Fibroblast of villous mesenchyme (primary cell): ENCODE results near the genes ZNF559, OLFM2 and EIF3G.

- CAGE, long polyA plus RNA, result no peak
Observed at GRCh38 chr19:9323686-9324589, at the start of gene ZNF559. Gene ZNF559, plus strand, starts transcription at chr19:9324179.

- CAGE, long polyA plus RNA, result no peak
Observed at GRCh38 chr19:9708959-9709895, 34.3 kb upstream of the ZNF562 start.

DNA sequence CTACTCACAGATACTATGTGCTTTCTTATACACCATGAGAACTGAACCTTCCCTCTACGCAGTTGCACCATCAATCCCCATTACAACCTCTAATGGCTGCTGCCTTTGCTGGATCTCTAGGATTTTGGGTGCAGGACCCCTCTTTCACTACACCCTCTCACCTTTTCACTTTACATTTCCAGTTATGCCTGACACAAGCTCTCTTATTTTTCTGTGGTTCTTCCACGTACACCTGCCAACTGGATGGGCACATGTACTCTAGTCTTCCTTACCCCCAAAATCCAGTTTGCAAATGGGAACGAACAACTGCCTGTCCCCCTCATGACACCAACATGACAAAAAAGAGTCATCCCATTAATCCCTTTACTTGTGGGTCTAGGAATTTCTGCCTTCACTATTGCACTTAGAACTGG, 18.2 kb downstream of the ZNF846 start:
- CAGE, long polyA plus RNA, result no peak

DNA sequence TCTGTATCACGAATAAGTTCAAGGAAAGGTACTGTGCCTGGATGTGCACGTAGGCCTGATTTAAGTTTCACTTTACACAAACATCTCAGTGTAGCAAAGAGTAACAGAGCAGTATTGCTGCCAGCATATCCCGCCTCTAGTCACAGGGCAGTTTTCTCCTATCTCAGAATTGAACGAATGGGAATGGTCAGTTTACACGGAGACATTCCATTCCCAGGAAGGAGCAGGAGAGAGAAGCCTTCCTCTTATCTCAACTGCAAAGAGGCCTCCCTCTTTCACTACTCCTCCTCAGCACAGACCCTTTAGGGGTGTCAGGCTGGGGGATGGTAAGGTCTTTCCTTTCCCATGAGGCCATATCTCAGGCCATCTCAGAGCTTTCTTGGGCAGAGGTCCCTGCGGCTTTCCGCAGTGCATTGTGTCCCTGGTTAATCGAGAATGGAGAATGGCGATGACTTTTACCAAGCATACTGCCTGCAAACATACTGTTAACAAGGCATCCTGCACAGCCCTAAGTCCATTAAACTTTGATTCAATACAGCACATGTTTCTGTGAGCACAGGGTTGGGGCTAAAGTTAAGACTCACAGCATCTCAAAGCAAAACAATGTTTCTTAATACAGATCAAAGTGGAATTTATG, 21.2 kb upstream of the ZNF846 start:
- CAGE, long polyA plus RNA, result no peak

DNA sequence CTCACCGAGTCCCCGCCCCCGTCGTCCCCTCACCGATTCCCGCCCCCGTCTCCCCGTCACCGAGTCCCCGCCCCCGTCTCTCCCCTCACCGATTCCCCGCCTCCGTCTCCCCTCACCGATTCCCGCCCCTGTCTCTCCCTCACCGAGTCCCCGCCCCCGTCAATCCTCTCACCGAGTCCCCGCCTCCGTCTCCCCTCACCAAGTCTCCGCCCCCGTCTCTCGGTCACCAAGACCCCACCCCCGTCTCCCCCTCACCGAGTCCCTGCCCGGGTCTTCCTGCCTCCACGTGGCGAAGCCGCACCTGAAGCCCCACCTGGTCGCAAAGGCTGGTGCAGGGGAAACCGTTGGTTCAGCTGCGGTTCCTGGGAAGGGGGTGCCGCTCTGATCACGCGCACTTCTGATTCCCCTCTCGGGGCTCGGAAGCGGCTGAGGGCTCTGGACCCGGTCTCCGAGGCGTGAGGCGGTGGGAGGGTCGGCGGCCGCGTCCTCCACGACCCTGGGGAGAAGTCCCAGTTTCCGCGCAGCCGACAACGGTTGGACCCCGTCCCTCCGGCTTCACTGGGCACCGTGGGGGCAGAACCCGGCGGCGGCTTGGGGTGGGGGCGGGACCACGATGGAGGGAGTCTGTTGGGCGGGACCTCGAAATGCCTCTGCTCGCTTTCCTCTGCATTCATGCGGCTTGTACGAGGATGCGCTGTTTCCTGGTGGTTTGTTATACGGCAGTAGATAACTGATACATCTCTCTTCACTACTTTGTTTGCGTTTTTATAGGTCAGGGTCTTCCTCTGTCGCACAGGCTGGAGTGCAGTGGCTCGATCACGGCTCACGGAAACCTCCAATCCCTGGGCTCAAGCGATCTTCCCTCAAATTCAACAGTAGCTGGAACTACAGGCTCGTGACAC, 24.3 kb upstream of the ZNF846 start:
- CAGE, long polyA plus RNA, result no peak

DNA sequence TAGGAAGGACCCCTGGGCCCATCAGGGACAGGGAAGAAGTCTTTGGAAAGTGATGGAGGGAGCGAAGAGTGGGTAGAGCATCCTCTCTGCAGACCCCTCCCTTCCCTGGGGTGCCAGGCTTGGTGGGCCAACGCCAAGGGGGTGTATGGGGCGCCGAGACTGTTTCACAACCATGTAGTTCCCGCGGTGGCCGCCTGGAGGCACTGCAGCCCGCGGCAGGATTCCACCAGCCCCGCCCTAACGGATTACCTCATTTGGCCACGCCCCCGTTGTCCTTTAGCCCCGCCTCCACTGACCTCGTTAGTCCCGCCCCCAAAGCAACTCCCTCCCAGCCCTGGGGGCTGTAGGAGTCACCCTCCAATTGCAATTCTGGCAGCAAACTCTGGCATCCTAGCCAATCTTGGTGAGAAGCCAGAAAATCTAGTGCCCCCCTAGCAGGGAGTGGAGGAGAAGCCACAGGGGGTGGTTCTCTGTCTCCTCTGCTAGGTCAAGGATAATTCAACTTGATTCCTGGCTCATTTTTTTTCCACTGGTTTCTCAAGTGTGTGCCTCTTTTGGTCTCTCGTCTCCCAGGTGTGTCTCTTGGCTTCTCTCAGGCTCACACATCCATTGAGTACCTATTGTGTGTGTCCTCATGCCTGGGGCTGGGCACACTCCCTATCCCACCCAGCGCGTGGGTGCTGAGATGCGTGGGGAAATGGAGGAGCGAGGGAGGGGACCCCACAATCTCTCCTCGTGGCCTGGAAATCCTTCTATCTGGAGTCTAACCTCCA, 2.1 kb downstream of the OLFM2 start:
- CAGE, long polyA plus RNA, result no peak

DNA sequence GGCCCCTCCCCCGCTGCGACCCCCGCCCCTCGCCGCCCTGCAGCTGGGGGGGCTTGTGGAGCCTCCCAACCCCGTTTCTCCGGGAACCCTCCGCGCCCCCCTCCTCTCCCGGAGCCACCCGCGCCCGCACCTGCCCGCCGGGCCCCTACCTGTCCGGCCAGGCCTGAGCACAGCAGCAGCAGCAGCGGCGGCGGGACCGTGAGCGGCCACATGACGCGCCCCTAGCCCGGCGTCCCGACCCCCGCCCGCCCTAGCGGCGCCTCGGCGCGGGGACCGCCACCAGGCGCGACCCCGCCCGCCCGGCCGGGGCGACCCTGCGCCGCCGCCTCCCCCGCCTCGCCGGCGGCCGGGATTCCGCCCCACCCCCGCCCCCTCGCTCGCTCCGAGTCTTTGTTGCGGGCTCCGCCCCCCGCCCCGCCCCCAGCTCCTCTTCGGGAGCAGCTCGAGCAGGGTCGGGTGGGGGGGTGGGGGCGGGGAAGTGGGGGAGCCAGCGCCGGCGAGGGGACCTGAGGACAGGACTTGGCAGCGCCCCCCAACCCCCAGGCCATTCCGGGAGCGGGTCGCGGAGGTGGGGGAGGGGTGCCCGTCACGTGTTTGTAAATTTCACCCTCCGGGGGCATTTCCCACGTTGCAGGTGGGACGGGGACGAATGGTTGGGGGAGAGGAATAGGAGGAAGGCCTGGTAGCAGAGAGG, at the start of gene OLFM2:
TSS of gene OLFM2 (minus strand) at position 361 of the 694 bp plus-strand sequence.
- CAGE, long polyA plus RNA, result no peak

DNA sequence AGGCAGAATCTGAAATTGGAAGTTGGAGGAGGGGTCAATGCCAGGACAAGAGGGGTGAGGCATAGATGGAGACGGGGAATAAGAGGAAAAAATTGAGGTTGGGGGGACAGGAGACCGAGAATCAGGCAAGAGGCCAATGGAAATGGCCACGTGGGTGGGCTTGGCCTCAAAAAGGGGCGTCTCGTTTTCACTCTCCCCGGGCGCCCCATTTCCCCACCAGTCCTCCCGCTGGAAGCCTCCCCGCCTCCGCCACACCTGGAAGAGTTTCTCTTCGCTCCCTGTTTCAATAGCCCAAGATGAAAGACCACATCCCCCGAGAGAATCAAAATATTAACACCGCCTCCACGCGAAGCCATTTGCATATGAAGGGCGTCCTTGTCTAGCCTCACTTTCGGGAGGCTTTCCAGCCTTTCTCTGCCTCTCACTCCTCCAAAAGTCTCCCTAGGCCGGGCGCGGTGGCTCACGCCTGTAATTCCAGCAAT, 627 bp upstream of the OLFM2 start:
- CAGE, long polyA plus RNA, result no peak

- CAGE, long polyA plus RNA, result no peak
Observed at GRCh38 chr19:9986091-9987100, 23.9 kb downstream of the COL5A3 start.

DNA sequence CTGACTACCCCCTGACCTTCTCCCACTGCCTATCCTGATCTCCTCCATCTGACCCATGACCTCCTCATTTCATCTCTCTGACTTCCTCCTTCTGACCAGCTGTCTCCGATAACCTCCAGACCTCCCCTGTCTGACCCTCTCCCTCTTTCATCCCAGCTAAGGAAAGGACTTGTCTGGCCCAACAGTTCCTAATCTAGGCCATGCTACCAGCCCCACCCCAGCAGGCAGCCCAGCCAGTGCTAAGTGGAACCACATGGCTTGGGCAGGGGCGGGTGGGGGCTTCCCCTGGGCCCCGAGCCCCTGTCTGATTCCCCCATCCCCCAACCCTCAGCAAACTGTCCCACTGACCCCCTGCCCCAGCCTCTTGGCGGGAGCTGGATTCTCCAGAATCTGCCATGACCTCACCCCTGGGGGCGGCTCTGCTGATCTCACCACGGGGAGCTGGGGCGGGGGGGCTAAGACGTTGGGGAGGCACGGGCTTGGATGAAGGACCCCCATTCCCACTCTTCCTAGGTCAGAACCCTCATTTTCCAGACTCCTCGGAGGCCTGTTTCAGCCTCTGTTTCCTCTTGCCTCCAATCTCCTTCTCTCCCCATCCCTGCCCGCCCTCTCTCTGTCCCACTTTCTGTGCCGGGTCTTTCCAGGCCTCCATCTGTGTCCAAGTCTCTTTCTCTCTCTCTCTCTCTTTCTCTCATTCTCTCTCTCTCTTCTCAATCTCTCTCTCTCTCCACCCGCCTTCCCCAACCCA, 2.9 kb downstream of the COL5A3 start:
- CAGE, long polyA plus RNA, result no peak

GRCh38 chr19:10020354-10020698, 7.0 kb downstream of the RDH8 start:
- CAGE, long polyA plus RNA, result no peak

DNA sequence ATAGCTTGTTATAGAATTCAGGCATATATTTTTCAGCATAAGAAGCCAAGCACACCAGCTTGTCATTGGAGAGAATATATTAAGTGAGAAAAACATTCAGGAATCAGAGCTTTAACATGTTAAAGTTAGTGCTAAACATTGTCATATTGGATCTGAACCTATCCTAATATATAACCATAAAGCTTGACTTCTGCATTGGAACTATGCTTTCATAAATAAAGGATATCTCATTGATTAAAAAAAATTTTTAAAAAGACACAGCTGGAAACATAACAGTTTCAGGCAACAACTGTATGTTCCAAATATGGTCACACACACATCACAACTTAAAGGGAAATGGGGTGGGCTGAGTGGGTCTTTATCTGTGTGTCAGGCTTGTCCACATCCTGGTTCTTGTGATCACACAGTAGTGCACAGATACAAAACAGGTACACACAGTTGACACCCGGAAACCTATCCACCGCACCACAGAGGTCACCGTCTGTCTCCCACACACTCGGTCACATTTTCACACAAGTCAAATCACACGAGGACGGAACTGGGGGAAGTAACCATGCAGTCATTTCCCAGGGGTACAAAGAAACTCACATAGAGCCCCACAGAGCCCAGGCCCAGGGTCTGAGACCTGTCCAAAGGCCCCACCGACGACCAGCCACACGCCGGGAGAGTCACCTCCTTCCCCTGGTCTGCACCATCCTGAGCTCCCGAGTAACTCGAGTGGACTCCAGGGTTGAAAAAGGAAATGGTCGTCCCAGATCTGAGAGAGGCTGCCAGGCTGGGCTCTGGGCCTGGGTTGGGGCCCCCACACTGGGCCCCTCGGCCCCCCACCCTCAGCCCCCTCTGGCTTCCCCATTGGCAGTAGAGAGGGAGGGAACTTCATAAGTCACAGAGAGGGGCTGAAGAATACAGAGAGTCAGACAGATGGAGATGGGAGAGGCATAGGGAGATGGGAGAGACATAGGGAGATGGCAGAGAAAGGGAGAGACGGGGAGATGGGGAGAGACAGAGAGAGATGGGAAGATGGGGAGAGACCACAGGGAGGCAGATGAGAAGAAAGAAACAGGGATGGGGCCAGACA, 1.4 kb upstream of the PPAN start:
- CAGE, long polyA plus RNA, result no peak

- CAGE, long polyA plus RNA, result no peak
Observed at GRCh38 chr19:10109542-10110034, 1.9 kb upstream of the P2RY11 start.

DNA sequence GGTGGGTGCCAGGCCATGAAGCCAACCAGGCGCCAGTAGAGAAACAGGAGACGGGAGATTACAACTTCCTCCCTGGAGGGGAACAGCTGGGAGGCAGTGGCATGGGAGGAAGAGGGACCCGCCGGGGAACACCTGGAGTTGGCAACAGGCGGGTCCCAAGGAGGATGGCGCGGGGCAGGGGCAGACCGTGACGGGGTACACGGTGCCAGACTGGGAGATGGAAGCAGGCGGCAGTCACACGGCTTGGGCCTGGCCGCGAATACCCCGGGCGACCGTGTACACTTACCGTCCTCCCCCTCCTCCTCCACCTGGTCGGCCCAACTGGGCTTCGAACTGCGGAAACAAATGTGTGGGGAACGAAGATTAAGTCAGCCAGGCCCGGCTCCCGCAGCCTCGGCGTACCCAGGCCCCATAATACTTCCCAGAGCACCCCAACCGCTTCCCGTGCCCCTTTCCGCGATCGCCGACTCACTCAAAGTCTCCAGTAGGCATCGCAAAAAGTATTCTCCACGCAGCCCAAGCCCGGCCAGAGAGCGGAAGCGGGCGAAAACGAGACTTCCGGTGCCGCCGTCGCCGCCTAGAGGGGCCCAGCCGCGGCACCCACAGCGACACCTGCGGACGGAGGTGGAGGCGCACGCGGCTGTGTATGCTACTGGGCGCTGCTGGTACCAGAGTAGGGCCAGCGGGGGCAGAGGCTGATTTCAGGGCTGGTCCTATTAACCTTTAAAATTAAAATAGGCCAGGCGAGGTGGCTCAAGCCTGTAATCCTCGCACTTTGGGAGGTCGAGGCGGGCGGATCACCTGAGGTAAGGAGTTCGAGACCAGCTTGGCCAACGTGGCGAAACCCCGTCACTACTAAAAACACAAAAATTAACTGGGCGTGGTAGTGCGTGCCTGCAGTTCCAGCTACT, at the start of gene EIF3G:
TSS of gene EIF3G (minus strand) at position 532 of the 911 bp plus-strand sequence.
- CAGE, long polyA plus RNA, result start-site peak on the minus strand centred at position 524 of the sequence, 37 bp wide, 290 and 273 reads in 2 replicates

DNA sequence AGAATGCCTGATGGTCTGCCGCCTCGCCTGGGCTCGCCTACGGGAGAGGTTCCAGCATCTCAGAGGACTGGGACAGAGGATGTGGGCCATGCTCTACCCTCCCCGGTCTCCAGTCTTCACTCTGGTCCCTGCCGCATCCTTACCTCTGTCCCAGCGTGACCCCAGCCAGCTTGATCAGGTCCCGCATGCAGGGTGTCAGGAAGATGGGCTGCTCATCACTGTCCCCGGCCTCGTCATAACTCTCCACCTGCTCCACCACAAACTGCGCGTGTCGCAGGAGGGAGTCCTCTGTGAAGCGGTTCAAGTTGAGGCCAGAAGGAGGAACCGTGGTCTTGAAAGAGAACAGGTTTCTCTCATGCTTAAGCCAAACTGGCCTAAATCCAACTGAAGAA, 34.7 kb upstream of the EIF3G start:
- CAGE, long polyA plus RNA, result no peak

DNA sequence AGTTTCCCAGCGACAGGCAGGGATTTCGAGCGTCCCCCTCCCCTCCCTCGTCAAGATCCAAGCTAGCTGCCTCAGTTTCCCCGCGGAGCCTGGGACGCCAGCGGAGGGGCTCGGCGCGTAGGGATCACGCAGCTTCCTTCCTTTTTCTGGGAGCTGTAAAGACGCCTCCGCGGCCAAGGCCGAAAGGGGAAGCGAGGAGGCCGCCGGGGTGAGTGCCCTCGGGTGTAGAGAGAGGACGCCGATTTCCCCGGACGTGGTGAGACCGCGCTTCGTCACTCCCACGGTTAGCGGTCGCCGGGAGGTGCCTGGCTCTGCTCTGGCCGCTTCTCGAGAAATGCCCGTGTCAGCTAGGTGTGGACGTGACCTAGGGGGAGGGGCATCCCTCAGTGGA, 706 bp upstream of the ICAM1 start:
- CAGE, long polyA plus RNA, result no peak

DNA sequence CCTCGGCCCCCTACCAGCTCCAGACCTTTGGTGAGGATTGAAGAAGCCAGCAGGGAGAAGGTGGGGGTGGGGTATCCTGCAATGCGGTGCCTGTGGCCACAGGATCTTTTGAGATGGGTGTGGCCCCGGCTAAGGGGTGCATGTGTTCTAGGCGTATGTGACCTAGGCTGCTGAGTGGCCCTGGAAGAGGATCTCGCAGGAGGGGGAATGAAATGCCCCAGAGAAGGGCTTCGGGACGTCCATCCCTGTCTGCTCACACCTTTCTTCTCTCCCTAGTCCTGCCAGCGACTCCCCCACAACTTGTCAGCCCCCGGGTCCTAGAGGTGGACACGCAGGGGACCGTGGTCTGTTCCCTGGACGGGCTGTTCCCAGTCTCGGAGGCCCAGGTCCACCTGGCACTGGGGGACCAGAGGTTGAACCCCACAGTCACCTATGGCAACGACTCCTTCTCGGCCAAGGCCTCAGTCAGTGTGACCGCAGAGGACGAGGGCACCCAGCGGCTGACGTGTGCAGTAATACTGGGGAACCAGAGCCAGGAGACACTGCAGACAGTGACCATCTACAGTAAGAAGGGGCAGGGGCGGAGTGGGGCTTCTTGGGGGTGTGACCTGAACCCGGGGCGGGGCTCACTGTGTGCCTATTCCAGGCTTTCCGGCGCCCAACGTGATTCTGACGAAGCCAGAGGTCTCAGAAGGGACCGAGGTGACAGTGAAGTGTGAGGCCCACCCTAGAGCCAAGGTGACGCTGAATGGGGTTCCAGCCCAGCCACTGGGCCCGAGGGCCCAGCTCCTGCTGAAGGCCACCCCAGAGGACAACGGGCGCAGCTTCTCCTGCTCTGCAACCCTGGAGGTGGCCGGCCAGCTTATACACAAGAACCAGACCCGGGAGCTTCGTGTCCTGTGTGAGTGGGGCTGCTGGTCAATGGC, 2.7 kb upstream of the ICAM4 start:
- CAGE, long polyA plus RNA, result no peak

- CAGE, long polyA plus RNA, result no peak
Observed at GRCh38 chr19:10284683-10285084, 2.1 kb upstream of the ICAM4 start.

GRCh38 chr19:10460768-10461213, 40.5 kb downstream of the PDE4A start:
- CAGE, long polyA plus RNA, result no peak

GRCh38 chr19:10461214-10462046, 41.1 kb downstream of the PDE4A start:
- CAGE, long polyA plus RNA, result no peak